Fibroblast of the aortic adventitia (primary cell): ENCODE measurements around the gene WEE1.

GRCh38 chr11:8768453-8769370, 41.8 kb downstream of the DENND2B start:
- CAGE, long polyA plus RNA = no peak

- CAGE, long polyA plus RNA = no peak
Measured at GRCh38 chr11:8810224-8810563, 280 bp downstream of the DENND2B start.

DNA sequence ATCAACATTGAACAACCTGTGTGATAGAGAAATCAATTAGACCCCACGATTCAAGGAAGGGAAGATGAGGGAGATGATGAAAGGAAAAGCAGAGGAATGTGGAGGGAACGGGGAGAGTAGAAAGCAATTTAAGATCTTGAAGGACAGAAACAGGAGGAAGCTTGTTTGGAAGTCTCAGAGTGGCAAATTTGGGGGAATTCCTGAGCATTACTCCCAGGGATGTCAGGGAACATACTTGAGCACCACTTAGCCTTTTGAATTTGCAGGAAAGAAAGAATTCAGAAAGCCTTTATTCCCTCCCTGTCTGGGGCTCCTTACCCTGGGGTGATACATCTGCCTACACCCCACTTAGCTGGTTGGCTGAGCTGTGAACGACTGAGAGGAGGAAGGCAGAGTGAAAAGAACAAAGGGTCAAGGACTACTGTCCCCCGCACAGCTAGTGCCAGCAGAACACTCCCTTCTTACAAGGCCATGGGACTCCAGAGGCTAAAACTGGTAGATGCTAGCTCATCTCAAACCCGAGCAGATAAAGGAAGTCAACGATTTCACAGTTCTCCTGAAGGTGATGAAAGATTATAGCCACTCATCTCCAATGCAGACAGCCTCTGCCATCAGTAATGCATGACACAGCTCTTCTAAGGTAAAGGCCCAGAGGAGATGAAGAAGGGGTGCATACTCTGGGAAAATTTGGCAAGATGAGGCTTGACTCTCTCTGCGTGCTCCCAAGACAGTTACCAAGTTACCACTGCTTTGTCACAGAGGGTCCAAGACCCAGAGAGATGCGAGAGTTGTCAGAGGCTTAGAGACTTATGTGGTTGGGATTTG, 16.6 kb upstream of the DENND2B start:
- CAGE, long polyA plus RNA = no peak

- CAGE, long polyA plus RNA = no peak
Measured at GRCh38 chr11:8833396-8834074, 23.1 kb upstream of the DENND2B start.

DNA sequence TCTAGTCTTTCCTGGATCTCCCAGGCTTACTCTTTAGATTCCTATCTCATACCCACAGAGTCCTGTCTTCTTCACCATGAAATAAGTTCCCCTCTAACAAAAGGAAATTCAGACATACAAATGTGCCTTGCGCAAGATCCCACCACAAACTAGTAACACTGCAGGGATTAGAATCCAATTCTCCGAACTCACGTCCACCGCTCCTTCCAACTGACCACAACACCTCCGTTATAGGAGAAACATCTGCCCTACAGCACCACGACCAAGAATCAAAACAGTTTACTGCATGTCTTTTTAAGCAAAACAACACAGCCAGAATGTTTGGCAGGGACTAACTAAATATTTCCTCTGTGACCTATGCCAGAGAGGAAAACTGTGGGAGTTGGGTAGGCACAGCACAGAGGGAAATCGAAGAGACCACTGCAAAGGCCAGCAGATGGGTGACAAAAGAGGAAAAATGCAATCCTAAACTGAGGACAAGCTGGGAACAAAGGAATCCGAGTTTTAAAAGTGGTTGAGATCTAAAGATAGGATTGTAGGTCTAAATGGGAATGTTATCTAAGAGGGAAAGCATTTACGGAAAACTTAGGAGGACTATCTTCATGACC, 27.8 kb upstream of the DENND2B start:
- CAGE, long polyA plus RNA = no peak

GRCh38 chr11:8867059-8867400, 44.0 kb upstream of the AKIP1 start:
- CAGE, long polyA plus RNA = no peak

DNA sequence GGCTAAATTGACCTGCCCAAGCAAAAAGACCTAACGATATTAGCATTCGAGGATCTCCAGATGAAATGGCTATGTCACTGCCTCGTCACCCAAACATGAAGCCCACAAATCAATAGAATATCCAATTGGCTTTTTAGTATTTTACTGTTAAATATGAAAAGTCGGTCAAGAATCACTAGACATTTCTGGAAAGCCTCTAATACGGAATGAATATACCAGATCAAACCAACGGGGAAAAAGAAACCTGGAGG, 29.1 kb downstream of the SCUBE2 start:
- CAGE, long polyA plus RNA = no peak

DNA sequence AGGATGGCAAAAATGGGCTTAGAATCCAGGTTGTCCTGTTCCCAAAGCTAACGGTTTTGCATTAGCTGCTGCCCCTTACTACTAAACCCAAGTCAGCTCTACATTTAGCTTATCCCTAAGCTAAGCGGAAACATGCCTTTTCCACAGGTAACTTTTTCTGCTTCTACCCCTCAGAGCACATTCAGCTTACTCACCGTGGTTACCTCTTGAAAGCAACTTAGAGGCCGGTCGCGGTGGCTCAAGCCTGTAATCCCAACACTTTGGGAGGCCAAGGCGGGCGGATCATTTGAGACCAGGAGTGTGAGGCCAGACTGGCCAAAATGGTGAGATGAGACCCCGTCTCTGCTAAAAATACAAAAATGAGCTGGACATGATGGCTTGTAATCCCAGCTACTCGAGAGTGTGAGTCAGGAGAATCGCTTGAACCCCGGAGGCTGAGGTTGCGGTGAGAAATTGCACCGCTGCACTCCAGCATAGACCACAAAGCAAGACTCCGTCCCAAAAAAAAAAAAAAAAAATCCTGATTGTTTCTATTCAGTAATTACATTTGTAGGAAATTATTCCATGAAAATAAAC, 799 bp upstream of the TMEM41B start:
- CAGE, long polyA plus RNA = no peak

- CAGE, long polyA plus RNA = no peak
Measured at GRCh38 chr11:9363093-9363668, 21.3 kb upstream of the IPO7 start.

- CAGE, long polyA plus RNA = no peak
Measured at GRCh38 chr11:9460475-9460865, 342 bp upstream of the ZNF143 start.

DNA sequence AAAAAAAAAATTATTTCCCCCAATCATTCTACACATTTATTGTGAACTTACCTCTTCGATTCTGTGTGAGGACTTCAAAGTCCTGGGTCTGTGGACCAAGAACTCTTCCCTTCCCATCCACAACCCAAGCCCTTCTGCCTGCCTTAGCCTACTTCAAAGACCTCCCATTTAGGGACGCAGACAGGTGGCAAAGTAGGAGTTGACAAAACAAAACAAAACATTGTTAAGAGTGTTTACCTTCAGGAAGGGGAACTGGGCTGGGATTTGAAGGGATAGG, 3.7 kb upstream of the WEE1 start:
- CAGE, long polyA plus RNA = no peak

DNA sequence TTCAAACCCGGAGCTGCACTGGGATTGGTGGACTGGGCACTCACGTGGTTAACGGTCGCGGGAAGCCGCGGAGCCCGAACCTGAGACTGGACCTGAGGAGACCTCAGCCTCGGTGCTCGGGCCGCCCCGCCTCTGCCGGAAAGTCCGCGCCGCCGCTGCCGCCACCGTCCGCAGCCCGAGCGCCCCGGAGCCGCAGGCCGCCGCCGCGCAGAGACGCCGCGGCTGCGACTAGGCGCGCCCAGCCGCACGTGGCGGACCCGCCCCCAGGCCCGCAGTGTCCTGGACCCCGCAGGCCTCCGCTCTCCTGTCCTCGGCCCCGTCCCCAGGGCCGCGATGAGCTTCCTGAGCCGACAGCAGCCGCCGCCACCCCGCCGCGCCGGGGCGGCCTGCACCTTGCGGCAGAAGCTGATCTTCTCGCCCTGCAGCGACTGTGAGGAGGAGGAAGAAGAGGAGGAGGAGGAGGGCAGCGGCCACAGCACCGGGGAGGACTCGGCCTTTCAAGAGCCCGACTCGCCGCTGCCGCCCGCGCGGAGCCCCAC, at the start of gene WEE1:
Gene WEE1, plus strand, starts transcription at position 70 of the 539 bp plus-strand sequence.
- CAGE, long polyA plus RNA = no peak

DNA sequence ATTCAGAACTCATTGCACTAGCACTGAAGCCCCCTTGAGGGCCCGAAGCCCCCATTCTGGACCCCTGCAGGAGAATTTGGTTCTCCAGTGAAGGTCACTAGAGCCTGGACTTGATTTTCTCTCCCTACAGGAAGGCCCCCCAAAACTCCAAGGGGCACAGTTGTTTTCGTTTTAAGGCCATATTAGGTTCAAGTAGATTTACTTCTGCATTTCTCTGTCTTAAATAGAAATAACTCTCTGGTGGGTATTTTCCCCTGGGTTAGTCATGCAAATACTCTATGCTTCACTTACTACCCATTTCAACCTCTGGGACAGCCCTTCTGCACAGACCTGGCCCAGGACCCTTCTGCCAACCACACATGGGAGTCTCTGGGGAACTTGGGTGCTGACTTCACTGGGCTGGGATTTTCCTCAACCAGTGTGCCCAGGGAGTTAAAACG, 41.6 kb downstream of the WEE1 start:
- CAGE, long polyA plus RNA = no peak

DNA sequence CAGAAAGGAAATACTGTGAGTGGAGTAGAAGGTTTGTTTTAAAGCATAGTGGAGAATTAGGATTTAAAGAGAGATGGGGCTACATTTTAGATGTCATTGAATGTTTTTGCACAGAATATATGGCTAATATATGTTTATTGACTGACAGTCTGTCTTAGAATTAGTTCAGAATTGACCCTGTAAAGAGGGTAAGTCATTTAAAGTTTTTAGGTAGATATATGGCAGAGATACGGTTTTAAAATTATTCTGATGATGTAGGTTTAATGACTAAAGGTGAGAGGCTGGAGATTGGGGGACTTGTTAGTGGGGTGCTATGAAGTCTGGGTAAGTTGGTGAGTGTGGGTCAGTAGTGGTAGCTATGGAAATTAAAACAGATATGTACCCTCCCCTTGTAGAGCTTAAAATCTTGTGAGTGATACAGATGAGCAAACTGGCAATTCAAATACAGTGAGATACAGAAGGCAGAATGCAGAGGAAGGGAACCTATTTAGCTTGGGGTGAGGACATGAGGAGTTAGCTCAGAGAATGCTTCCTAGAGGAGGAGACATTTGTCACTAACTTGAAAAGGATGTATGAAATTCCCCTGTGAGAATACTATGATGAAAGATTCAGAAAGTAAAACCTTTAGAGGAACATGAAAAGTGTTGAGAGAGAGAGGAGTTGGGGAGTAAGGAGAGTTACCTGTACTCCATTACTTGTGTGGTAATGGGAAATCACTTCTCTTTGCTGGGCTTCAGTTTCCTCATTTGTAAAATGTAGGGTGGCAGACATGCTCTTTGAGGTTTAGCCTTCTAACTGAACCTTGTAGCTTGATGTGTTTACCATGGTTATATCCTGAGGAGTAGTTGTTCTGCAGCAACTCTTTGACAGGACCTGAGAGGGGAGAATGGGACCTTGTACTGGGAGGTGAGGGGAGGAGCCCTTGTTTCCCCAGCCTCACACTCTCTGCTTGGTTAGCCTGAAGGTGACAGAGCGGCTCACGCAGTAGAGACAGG, 17.7 kb downstream of the SWAP70 start:
- CAGE, long polyA plus RNA = no peak

- CAGE, long polyA plus RNA = no peak
Measured at GRCh38 chr11:9858896-9859343, 195.0 kb downstream of the SWAP70 start.

DNA sequence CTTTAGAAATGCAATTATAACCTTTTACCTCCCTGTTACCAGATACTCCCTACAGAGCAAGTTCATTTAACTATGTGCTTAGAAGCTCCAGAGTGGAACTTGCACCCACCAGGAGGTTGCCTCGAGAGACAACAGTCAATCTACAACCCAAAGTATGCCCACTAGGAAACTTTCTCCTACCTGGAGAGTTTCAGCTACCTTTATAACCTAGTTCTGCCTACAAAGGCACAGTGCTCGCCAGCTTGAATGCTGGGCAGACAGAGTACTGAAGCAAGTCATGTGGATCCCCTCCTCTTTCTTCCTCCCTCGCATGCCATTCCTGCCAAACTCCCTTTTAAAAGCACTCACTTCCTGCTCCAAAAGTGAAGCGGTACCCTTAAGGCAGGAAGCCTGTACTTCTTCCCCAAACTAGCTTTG, 258.9 kb downstream of the SWAP70 start:
- CAGE, long polyA plus RNA = no peak

DNA sequence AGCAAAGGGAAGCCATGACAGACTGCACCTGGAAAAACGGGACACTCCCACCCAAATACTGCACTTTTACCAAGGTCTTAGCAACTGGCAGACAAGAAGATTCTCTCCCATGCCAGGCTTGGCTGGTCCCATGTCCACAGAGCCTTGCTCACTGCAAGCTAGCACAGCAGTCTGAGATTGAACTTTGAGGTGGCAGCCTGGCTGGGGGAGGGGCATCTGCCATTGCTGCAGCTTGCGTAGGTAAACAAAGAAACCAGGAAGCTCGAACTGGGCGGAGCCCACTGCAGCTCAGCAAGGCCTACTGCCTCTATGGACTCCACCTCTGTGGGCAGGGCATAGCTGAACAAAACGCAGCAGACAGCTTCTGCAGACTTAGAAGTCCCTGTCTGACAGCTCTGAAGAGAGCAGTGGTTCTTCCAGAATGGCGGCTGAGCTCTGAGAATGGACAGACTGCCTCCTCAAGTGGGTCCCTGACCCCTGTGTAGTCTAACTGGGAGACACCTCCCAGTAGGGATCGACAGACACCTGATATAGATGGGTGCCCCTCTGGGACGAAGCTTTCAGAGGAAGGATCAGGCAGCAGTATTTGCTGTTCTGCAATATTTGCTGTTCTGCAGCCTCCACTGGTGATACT, 267.1 kb downstream of the SWAP70 start:
- CAGE, long polyA plus RNA = no peak

DNA sequence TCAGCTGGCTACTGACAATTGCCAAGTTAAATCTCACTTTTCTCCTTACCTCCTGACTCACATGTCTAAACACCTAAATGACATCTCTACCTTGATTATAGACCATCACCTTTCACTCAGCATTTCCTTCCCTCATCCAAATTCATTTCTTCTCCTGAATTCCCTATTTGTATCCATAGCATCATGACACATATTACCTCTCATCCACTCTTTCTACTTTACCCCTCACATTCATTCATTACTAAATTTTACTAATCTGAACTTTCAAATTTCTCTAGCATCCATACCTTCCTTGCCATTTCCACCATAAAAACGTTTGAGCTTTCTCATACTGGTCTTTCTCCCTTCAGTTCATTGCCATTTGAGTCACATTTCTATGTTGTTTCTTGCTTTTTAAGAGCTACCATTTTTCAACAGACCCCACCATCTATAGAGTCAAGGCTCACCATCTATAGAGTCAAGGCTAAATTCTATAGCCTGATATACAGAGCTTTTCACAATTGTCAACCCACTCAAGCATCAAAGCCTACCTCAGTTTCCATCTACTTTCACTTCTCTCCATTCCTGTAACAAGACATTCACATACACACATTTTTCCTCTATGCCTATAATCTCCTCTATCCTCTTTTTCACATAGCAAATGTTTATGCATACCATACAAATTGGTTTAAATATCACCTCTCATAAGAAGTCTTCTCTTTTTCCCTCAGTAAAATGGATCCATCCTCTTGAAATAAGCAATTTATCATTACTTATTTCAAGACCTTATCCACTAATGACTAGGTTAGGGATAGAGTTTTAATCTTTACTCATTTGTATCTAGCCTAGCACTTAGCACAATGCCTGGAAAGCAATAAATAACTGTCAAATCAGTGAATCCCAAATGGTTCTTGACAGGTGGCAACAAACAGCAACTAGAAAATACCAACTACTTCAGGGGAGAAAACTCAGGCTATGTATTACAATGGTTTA, 11.3 kb downstream of the SBF2 start:
- CAGE, long polyA plus RNA = no peak

DNA sequence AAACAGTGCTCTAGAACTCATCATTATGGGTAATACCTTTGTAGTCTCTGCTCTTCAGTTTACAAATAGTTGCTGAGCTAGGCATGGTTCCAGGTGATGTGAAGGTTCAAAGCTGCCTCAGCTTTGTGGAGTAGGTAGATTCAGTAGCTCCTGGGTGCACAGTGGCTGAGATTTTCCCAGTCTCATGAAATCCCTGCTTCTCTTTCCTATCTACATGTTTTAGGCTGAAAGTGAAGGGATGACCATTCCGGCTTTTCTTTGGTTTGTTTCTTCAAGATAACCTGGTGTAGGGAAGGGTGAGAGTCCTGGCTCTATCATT, 21.9 kb downstream of the ADM start:
- CAGE, long polyA plus RNA = no peak

GRCh38 chr11:10406895-10407420, 48.1 kb upstream of the AMPD3 start:
- CAGE, long polyA plus RNA = no peak